HT-29 (cell line): ENCODE measurements around the gene C2orf66.

- RAMPAGE, long total RNA, result no peak
Measured at GRCh38 chr2:195656054-195656508, 945 bp upstream of the SLC39A10 start.

DNA sequence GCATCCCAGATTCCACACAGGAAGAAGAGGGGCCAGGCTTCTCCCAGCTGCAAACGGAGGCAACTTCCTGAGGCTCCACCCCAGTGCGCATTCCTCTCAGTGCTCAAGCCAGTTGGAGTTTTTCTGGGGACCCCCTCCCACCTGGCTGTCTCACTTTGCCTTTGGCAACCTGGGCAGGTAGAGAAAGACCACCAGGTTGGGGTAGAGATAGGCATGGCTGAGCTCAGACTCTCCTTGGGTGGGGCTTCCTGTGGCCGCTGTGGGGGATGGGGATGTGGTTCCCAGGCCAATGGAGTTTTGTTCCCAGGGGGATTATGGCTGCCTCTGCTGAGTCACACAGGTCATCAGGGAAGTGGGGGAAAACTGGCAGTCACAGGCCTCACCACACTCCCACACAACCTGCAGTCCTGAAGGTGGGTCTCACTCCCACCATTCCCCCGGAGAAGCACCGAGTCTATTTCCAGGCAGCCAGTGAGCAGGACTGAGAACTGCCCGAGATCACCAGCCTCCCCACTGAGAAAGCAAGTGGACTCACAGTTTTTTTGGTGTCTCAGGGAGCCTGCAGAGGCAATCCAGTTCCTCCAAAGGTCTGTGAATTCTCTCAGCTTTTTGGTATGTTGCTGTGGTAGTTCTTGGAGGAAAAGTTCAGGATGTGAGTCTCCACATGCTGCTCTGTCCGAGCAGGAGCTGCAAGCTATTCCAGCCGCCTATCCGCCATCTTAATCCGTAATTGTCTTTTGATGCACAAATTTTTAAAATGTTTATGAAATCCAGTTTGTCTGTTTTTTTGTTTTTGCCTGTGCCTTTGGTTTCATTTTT is 38.2 kb downstream of the SLC39A10 start:
- RAMPAGE, long total RNA, result no peak

DNA sequence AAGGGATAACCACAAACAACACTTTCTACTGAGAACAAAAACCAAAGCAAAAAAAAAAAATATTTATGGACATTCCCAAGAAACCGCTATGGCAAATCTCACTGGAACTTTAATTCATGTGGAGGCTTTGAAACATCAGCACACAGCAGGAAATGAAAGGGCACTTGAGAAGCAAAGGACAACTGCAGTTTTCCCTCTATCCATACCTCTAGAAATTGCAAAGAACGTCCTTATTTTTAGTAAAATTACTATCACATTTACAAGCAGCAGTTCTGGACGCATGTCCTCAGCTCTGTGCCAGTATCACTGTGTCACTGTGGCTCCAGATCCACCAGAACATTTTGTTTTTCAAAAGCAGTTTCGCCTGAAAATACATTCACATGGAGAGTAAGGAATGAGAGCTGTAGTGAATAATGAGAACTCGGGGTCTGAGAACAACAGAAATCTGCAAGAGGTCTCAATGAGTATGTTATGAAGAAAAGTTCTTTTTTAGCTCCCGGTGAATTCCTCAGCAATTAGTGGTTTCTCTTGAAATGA is 44.8 kb upstream of the DNAH7 start:
- RAMPAGE, long total RNA, result no peak

GRCh38 chr2:196148096-196148494 is 23.3 kb downstream of the STK17B start:
- RAMPAGE, long total RNA, result no peak

- RAMPAGE, long total RNA, result no peak
Measured at GRCh38 chr2:196152751-196153363, 18.5 kb downstream of the STK17B start.

- RAMPAGE, long total RNA, result no peak
Measured at GRCh38 chr2:196159909-196160550, 11.3 kb downstream of the STK17B start.

DNA sequence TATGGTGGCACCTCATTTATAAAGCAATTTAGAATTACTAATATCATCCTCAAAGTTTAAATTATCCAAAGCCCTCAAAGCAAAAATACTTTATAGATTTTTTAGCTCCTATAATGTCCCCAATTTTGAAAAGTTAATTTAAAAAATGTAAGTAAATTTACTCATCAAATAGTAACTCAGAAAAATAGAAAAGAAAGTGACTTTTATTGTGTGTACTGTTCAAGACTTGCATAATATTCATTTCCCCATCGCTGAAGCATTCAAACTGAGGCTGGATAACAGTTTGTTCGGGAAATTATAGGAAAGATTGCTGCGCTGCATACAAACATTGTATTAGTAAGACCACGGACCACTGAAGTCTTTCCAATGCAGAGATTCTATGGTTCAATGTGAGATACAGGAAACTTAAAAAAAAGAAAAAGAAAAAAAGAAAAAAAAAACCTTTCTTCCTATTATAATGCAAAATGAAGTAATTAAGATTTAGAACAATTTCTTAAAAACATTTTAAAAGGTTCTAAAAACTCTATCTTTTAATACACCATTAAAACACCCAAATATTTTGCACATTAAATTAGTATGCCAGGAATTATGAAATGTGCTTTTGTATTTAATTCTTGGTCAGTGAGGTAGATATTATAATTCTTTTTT is 10.4 kb downstream of the STK17B start:
- RAMPAGE, long total RNA, result no peak

- RAMPAGE, long total RNA, result no peak
Measured at GRCh38 chr2:196164500-196165359, 6.6 kb downstream of the STK17B start.

- RAMPAGE, long total RNA, result no peak
Measured at GRCh38 chr2:196175981-196176799, 4.8 kb upstream of the STK17B start.

DNA sequence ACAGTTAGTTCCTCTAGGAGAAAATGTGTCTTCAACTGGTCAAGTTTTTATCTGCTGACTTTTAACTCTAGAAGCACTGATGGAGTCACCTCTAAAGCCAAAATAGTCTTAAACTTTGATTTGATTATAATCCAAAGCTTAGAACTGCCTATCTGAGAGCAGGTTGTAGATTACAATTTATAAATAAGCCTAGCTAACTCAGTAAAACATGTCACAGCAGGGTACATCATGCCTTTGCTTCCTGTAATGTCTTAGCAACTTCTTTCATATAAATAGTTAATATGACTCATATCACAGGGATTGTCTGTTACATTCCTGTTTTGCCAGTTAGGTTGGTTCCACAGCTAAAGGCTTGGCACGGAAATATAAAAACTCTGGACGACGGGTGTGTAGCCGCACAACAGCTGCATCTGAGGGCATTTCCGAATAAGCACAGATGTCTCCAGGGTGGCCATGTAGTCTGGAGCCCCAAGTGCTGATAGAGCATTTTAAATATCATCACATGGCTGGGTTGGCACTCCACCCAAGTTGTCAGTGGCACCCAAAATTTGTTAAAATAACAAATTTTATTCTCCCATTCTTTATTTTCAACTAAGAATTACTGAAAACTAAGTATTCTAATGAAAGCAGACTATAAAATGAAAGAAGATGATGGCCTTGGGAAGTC is 61.6 kb upstream of the STK17B start:
- RAMPAGE, long total RNA, result no peak

DNA sequence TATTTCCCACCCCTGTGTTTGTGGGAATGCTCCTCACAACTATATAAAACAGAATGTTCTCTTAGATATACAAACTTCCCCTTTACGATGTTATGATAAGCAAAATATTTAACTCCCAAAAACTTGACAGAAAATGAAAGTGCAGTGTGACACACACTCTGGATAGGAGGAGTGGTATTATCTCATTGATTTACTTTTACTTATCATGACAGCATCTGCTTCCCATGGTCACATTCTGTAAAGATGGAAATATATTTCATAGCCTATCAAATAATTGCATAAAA is 96.6 kb upstream of the STK17B start:
- RAMPAGE, long total RNA, result no peak

GRCh38 chr2:196278192-196278921 is 107.0 kb upstream of the STK17B start:
- RAMPAGE, long total RNA, result no peak

GRCh38 chr2:196400073-196400678 is 193.2 kb downstream of the HECW2 start:
- RAMPAGE, long total RNA, result no peak

GRCh38 chr2:196809248-196809698 is at the start of gene C2orf66:
C2orf66 (minus strand) TSS chr2:196809355.
- RAMPAGE, long total RNA, result no peak

DNA sequence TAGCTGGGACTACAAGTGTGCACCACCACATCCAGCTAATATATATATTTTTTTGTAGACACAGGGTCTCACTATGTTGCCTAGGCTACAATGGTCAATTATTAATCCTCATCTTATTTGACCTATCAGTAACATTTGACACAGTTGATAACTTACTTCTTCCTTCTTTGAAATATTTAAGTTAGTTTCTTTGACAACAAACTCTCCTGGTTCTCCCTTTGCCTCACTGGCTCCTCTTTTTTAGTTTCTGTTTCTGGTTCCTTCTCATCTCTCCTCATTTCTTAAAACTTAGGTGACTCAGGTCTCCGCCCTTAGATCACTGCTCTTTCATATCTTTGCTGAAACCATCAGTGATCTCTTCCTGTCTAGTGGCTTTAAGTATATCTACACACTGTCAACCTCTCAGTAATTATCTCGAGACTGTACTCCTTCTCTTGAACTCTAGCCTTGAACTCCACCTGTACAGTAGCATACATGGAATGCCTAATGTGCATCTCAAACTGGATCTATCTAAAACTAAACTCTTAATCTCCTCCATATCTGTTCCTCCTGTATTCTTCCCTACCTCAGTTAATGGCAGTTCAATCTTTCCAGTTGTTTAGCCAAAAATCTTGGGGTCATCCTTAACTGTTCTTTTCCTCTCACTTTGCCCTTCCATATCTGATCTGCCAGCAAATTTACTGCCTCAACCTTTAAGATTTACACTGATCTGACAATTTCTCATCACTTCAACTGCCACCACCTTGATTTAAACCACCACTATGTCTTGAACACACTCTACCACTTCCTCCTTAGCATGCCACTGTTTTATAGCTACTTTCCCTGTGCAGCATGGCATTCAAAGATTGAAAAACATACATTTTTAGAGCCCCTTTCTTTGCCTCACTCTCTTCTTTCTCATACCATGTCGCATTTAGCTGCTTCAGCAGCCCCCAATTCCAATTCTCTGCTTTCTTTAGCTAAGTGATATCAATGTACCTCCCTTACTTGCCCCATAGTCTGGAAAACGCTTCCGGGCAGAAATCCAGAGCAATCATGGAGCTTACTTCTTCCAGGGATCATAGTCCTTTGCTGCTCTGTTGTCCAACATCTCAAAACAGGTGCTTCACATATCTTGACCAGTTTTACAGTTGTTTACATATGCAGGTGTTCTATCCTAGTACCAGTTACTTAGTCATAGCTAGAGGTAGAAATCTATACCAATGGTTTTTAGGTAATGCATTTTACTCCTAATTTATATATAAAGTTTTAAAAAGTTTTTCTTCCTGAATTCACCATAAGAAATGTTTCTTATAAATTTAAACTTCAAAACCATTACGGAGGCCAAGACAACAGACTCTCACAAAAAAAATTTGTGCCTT is 11.1 kb downstream of the PGAP1 start:
- RAMPAGE, long total RNA, result no peak

DNA sequence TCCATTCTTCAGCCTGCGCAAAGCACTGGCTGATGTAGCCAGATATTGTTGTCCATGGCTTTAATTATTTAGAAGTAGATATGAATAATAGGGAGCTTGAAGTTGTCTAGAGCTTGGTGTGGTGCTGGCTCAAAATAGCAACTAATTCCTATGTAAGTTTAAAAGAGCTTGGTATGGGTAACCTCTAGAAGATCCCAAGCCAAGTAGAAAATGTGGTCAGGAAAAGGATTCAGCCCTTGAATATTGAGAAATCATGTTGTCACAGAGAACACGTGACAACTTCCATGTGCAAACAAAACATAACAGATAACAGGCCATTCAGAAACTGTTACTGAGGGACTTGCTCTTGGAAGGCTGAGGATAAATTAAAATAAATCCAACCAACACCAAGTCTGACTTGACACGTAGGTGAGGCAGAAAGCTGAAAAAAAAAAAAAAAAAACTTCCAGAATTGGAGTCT is 33.5 kb upstream of the PGAP1 start:
- RAMPAGE, long total RNA, result no peak

- RAMPAGE, long total RNA, result no peak
Measured at GRCh38 chr2:197141538-197142259, 168.9 kb downstream of the ANKRD44 start.

GRCh38 chr2:197211857-197212217 is 98.7 kb downstream of the ANKRD44 start:
- RAMPAGE, long total RNA, result no peak

DNA sequence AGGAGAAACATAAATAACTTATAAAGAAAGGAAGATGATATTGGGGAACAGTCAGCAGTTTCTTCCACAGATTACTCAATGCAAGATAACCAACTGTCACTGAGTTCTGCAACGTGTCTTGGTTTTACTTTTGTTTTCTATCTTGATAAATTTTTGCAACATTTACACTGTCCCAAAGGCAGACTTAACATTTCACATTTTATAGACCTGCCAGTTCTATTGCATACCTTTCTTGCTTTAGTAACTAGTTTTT is 71.1 kb downstream of the ANKRD44 start:
- RAMPAGE, long total RNA, result no peak

DNA sequence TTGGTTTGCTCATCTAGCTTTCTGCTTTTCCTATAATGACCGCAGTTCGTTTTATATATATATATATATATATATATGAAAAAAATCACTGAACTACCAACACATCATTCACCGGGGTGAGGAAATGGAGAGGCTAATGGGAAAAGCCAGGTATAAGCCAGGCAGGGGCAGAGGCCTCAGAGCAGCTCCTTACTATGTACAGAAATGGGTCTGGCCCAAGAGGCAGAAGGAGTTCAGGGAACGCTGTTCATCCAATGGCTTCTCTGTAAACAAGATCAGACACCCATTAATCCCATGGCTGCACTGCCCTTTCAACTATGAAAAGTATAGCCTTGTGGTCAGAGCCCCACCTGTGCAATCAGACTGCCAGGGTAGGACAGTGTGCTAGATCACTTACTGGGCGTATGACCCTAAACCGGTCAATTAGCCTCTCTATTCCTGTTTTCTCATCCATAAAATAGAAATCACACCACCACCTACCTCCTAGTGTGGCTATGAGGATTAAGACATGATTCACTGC is 4.6 kb downstream of the ANKRD44 start:
- RAMPAGE, long total RNA, result no peak